Occipital lobe (tissue), 2 donors: ENCODE results near the genes TENT5C, SEC22B and H3-7.

DNA sequence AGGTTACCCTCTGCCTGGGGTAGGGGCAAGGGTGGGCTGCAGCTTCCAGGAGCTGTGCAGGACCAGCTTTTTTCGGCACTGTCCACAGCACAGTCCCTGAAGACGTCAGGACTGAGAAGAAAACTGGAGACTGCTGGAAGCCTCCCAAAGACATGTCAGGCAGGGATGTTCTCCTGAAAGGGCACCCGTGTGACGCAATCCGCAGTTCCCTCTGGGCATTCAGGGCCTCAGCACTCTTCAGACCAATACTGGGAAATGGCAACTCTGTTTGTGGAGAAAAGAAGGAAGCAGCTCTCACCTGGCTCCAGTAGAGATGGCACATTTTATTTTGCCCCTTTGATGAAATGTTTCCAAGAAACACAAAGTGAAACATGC lies 64.8 kb upstream of the TENT5C start:
- RAMPAGE, long total RNA = no peak

- RAMPAGE, long total RNA = no peak
These were observed at the start of gene TENT5C for GRCh38 chr1:117605873-117606375. Gene TENT5C (plus strand): TSS chr1:117606048.

GRCh38 chr1:117625000-117625456 lies 19.2 kb downstream of the TENT5C start:
- RAMPAGE, long total RNA = no peak

- RAMPAGE, long total RNA = no peak
These were observed 55.1 kb downstream of the TENT5C start for GRCh38 chr1:117660811-117661571.

- RAMPAGE, long total RNA = no peak
These were observed 67.0 kb downstream of the TENT5C start for GRCh38 chr1:117672815-117673287.

DNA sequence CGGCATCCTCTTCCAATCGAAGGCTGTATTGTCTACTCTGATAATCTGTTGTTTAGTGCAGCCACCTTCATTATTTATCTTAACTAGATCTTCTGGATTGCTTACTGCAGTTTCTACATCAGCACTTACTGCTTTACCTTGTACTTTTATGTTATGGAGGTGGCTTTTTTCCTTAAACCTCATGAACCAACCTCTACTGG lies 129.3 kb downstream of the GDAP2 start:
- RAMPAGE, long total RNA = no peak

GRCh38 chr1:118461737-118462084 lies 276.7 kb upstream of the SPAG17 start:
- RAMPAGE, long total RNA = no peak

DNA sequence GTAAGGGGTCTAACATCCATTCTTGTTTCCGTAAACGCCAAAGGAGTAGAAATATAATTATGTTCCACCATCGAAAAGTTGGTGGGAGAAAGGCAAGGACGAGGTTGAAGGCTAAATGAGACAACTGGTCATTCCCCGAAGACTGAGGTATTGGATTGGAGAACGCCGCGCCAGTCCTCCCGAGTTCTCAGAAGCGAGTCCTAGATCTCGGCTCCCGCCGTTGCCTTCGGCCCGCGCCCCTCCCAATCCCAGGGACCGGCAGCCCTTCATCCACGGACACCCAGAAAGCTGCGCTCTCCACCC lies 1.2 kb downstream of the TBX15 start:
- RAMPAGE, long total RNA = no peak

GRCh38 chr1:119000241-119001073 lies 12.3 kb upstream of the TBX15 start:
- RAMPAGE, long total RNA = no peak

- RAMPAGE, long total RNA = no peak
These were observed 988 bp downstream of the WARS2 start for GRCh38 chr1:119139455-119139874.

GRCh38 chr1:119742226-119743284 lies 26.1 kb downstream of the HMGCS2 start:
- RAMPAGE, long total RNA = no peak

GRCh38 chr1:120175744-120176831 lies at the start of gene SEC22B:
Gene SEC22B (minus strand): TSS chr1:120176520.
- RAMPAGE, long total RNA = start-site peak on the minus strand at chr1:120176394-120176520, 1,264 and 1,270 reads in 2 replicates

GRCh38 chr1:120492917-120493499 lies 78.2 kb downstream of the NBPF8 start:
- RAMPAGE, long total RNA = no peak

- RAMPAGE, long total RNA = no peak
These were observed 22.5 kb upstream of the NOTCH2NLR start for GRCh38 chr1:120701119-120701696.

DNA sequence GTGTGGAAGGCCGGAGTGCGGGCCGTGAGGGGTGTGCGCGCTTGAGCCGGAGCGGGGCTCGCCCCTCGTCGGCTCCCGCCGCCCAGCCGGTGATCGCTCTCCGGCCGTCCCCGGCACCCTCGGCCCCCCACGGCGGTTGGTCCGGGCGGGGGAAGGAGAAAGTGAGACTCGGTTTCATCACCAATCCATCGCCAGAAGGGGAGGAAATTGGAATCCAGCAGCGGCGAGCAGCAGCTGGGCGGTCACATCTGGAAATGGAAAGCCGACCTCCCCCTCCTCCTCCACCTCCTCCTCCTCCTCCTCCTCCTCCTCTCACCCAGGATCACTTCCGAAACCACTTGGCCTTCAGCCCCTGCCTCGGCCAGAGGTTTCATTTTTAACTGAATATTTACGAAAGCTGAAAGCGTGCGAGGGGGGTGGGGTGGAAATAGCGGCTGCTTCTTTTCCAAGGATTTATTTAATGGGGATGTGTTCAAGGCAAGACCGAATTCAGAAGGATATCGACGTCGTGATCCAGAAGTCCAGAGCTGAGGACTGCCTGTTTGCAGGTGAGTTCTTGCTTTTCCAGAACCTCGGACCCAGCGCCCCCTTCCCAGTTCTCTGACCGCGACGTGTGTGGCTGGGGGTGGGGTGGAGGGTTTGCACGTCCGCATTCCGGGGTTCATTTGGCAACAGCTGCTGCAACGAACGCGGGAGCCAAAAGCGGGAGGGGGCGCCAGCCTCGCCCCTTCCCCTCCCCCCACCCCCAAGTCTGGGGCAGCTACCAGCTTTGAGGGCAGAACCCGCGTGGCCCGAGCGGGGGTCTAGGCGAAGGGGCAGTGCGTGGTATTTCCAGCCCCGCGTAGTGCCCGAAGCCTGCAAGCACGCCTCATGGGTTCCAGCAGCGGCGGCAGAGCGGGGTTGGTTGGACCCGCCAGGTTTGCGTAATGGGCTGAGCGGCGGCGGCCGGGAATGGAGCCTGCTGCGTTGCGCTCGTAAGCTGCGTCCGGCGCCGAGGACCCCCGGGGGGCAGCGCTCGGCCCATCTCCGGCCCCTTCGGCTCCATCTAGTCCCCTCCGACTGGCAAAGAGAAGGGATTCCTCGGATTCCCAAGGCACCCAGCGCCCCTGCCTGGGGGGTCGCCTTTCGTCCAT lies 23.7 kb downstream of the PPIAL4A start:
- RAMPAGE, long total RNA = no peak

- RAMPAGE, long total RNA = no peak
These were observed 51.8 kb downstream of the PPIAL4A start for GRCh38 chr1:120941277-120941883.

- RAMPAGE, long total RNA = no peak
These were observed at the start of gene H3-7 for GRCh38 chr1:143905481-143906305. Gene H3-7 (minus strand): TSS chr1:143905977.

GRCh38 chr1:143974506-143974705 lies 2.6 kb upstream of the FAM72C start:
- RAMPAGE, long total RNA = no peak

GRCh38 chr1:145009837-145010185 lies 85.3 kb downstream of the SRGAP2B start:
- RAMPAGE, long total RNA = no peak

- RAMPAGE, long total RNA = no peak
These were observed 466 bp downstream of the SRGAP2B start for GRCh38 chr1:145094516-145095207.